Right atrium auricular region (tissue), 2 donors: ENCODE results near the gene CGNL1.

- PRO-cap: no peak
- RAMPAGE, long total RNA, 2 experiments: no peak in any of the 2 experiments
Measured at GRCh38 chr15:55360285-55361079, 41.5 kb downstream of the PIGB start.

- PRO-cap: no peak
- RAMPAGE, long total RNA, 2 experiments: no peak in any of the 2 experiments
Measured at GRCh38 chr15:55791811-55792274, 48.9 kb upstream of the PRTG start.

DNA sequence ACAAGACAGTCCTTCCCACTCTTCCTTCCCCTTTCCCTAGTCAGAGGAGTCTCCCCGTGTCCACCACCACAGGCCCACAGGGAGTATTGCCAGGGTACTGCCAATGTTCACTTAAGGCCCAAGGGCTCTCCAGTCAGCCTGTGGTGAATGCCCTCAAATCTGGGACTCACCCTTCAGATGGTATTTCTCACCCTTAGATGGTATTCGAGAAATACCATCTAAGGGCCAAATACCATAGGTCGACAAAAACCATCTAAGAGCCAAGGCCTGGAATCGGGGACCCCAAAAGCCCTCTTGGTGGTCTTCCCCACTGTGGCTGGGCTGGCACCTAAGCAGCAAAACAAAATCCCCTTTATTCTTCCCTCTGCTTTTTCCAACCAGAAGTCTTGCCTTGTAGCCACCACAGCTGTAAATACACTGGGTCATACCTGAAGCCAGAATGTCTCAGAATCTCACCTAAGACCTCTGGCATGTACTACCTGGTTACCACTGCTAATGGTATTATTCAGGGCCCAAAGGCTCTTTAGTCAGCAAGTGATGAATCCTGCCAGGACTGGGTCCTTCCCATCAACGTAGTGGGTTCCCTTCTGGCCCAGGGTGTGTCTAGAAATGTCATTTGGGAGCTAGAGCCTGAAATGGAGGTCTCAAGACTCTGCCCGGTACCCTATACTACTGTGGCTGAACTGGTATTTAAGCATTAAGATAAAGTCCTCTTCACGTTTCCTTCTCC lies 120.8 kb downstream of the RFX7 start:
- PRO-cap: no peak
- RAMPAGE, long total RNA, 2 experiments: no peak in any of the 2 experiments

DNA sequence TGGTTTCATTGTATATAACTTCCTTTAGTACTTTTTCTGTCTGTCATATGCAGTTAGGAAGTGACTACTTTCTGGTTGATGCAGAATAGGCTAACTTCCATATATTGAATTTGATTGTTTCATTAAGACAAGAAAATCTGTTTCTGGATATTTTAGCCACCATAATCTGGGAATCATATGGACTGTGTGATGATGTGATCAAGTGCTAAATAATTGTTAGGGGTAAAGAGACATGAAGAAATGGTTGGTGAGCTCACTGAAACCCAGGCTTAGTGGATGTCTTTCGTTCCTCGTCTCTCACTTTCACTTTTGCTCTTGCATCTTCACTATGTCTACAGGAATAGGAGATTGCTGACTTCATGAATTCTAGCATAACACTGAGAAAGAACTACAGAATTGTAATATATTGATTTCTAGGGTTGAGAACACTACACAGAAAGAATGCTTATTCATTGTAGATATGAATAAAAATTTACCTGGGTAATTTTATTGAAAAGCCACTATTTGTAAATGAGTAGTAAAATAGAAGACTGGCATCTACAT lies 3.6 kb upstream of the MNS1 start:
- PRO-cap: no peak
- RAMPAGE, long total RNA, 2 experiments: no peak in any of the 2 experiments

DNA sequence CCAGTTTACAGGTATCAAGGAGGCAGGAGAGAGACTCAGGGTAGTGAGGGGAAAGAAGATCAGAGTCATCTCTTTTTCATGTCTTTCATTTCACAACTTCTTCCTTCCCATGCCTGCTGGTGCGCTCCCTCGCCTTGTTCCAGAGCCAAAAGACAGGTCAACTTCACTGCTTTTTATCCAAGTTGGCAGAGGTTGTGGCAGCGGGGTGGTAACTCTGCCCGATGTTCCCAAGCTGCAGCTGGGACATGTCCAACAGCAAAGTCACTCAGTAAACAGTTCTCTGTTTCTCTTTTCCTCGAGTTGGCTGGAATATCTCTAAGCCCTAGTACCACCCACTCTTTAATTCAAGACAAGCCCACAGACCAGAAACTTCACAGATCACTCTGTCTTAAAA lies 86.3 kb upstream of the TCF12 start:
- PRO-cap: no peak
- RAMPAGE, long total RNA, 2 experiments: no peak in any of the 2 experiments

GRCh38 chr15:57114069-57114549 lies 195.7 kb downstream of the TCF12 start:
- PRO-cap: no peak
- RAMPAGE, long total RNA, 2 experiments: no peak in any of the 2 experiments

GRCh38 chr15:57184940-57185785 lies 191.1 kb upstream of the CGNL1 start:
- PRO-cap: no peak
- RAMPAGE, long total RNA, 2 experiments: no peak in any of the 2 experiments

GRCh38 chr15:57282338-57282783 lies 93.9 kb upstream of the CGNL1 start:
- PRO-cap: no peak
- RAMPAGE, long total RNA, 2 experiments: no peak in any of the 2 experiments

GRCh38 chr15:57286399-57287051 lies 89.8 kb upstream of the CGNL1 start:
- PRO-cap: no peak
- RAMPAGE, long total RNA, 2 experiments: no peak in any of the 2 experiments

- PRO-cap: no peak
- RAMPAGE, long total RNA, 2 experiments: no peak in any of the 2 experiments
Measured at GRCh38 chr15:57322084-57322474, 54.2 kb upstream of the CGNL1 start.

DNA sequence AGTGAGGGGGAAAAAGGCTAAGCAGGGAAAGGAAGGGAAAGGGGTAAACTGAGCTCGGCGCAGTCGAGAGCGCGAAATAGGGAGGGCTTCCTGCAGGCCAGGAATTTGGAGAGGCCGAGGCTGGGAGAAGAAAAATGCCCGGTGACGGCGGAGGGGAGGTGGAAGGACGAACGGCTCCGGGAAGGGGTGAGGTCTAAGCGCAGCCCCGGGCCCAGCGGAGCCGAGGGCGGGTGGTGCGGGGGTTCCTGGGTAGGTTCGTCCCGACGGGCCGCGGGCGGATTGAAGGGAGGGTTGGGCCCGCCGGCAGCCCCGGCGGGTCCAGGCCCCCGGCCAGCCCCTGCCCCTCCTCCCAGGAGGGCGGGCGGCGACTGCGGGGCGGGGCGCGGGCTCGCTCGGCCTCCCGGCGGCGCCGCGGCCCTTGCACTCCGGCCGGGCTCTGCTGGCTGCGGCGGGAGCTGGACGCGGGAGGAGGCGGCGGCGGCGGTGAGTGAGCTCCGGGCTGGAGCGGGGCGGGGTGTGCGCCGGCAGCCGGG lies at the start of gene CGNL1:
Gene CGNL1 (plus strand): TSS at position 421 of the 533 bp plus-strand sequence.
- PRO-cap: bidirectional peak, plus-strand start at position 423 of the sequence, minus-strand start at position 281 of the sequence
- RAMPAGE, long total RNA, 2 experiments: start-site peak on the plus strand in 2 of 2 experiments, centred at positions 425 to 427 of the sequence, 436 to 623 reads per replicate

GRCh38 chr15:57385970-57386476 lies 9.7 kb downstream of the CGNL1 start:
- PRO-cap: no peak
- RAMPAGE, long total RNA, 2 experiments: no peak in any of the 2 experiments

- PRO-cap: no peak
- RAMPAGE, long total RNA, 2 experiments: no peak in any of the 2 experiments
Measured at GRCh38 chr15:57421509-57421906, 45.2 kb downstream of the CGNL1 start.

DNA sequence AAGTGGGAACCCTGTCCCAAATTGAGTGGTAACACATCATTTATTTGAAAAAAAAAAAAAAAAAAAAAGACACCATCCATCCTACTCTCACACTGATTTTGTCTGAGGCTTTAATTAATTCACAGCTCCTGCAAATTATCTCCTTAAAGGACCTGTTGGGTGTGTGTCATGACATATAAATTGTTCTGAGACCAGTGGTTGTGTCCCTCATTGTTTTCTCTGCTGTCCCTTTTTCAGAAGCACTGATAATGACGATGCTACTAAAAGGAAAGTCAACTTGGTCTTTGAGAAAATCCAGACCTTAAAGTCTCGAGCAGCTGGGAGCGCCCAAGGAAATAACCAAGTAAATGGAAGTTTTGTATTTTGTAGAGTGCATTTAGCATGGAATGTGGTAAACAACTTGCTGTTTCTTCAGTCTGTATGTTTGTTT lies 65.8 kb downstream of the CGNL1 start:
- PRO-cap: no peak
- RAMPAGE, long total RNA, 2 experiments: no peak in any of the 2 experiments

GRCh38 chr15:57528423-57528866 lies 63.3 kb upstream of the MYZAP start:
- PRO-cap: no peak
- RAMPAGE, long total RNA, 2 experiments: no peak in any of the 2 experiments

- PRO-cap: bidirectional peak, plus-strand start at chr15:57923601, minus-strand start at chr15:57923446
- RAMPAGE, long total RNA, 2 experiments: no peak in any of the 2 experiments
Measured at GRCh38 chr15:57923345-57923740, 142.2 kb downstream of the ALDH1A2 start.

DNA sequence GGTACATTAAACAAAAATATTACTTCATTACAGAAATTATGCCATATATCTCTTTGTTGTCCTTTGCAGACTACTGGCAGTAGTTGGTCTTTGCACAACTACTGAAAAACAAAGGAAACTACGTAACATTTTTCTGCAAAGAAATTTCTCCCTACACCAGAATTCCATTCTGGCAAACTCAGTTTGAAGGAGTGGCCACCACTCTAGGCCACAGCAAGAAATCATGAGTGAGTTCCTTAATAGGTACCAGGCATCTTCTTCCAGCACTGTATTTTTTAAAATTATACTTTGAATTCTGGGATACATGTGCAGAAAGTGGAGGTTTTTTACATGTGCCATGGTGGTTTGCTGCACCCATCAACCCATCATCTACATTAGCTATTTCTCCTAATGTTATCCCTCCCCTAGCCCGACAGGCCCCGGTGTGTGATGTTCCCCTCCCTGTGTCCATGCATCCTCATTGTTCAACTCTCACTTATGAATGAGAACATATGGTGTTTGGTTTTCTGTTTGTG lies 89.4 kb downstream of the ALDH1A2 start:
- PRO-cap: no peak
- RAMPAGE, long total RNA, 2 experiments: no peak in any of the 2 experiments

DNA sequence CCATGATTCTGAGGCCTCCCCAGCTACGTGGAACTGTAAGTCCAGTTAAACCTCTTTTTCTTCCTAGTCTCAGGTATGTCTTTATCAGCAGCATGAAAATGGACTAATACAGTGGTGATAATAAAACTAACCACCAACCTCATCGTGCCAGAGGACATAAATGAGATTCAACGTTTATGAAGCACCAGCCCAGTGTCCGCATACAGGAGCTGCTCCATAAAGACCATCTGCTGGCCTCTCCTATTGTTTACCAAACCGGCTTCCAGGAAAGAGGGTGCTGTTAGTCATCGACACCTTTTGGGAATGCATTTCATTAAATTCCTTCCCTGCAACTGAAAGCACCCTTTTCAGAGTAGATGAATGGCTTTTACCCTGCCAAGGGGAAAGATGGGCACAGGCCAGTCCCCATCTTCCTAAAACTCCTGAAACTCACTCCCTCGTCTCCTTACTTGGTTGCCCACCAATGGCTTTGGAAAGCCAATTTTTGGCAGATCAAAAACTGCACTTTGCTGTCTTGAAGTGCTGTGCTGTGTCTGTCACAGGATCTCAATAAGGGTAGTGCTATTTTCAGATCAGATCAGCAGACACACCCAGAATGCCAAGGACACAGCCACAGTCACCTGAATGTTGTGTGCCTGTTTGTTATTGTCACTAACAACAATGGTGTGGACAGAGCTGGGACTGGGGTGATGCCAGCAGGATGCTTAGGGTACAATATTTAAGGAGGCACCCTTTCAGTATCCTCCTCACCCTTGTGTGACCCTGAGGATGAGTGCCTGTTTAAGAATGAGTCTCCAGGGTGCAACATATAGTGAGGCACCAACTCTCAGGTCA lies 122.2 kb downstream of the AQP9 start:
- PRO-cap: bidirectional peak, plus-strand start at position 581 of the sequence, minus-strand start at position 551 of the sequence
- RAMPAGE, long total RNA, 2 experiments: no peak in any of the 2 experiments

DNA sequence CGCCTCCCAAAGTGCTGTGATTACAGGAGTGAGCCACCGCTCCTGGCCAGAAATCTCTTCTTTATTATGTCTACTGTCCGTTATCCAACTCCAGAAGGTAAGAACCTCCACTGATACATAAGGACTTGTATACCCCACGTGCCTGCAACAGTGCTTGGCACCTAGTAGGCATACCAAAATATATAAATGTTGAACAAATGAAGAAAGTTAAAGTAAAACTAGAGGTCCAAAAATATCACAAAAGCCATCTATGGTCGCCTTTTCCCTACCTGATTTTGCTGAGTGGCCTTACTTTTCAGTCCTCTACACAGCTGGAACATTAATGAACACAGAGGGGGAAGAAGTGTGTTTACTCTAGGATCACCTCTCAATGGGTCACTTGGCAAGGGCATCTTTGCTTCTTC lies 734 bp upstream of the LIPC start:
- PRO-cap: no peak
- RAMPAGE, long total RNA, 2 experiments: no peak in any of the 2 experiments

DNA sequence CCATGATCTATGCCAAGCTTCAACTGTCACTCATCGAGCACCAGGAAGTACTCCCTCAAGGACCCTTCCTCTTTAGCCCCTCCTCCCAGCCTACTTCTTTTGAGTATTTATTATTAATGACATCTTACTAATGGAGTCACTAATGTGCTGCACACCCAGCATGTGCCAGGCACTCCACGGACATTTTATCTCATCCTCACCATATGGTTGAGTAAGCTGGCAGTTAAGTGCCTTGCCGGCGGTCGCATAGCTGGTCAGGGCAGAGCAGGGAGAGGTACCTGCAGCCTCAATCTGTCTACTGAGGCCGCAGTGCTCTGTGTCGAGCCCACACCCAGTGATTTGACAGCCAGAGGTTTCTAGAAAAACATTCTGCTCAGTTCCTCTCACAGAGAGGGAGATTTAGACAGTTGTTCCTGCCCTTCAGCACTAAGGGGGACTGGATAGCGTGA lies 2.5 kb downstream of the LIPC start:
- PRO-cap: no peak
- RAMPAGE, long total RNA, 2 experiments: no peak in any of the 2 experiments